HGPS cell (cell line): ENCODE measurements around a stretch of chr1.

DNA sequence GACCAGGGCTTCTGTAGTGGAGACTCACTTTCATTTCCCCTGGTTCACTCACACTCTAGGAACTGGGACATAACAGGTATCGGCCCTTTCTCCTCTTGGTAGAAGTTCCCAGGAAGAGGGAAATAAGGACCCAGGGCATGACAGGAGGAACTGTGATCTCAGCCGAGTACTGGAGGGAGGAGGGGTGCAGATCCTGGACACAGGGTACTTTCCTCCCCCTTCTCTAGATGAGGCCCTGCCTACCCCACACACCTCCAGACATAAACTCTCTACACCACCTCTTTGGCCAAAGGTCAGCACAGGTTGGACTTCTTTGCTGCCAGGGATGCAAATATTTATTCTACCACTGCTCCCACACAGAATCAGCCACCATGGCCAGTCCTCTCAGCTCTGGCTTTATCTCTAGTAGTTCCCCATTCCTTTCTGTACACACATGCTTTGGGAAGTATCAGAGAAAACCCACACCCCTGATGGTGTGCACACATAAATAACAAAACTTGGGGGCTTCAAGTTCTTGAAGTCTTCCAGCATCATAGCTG, 6.9 kb upstream of the SLC27A3 start:
- RRBS, result no CpG with 5 or more reads among the region's 2 CpGs

DNA sequence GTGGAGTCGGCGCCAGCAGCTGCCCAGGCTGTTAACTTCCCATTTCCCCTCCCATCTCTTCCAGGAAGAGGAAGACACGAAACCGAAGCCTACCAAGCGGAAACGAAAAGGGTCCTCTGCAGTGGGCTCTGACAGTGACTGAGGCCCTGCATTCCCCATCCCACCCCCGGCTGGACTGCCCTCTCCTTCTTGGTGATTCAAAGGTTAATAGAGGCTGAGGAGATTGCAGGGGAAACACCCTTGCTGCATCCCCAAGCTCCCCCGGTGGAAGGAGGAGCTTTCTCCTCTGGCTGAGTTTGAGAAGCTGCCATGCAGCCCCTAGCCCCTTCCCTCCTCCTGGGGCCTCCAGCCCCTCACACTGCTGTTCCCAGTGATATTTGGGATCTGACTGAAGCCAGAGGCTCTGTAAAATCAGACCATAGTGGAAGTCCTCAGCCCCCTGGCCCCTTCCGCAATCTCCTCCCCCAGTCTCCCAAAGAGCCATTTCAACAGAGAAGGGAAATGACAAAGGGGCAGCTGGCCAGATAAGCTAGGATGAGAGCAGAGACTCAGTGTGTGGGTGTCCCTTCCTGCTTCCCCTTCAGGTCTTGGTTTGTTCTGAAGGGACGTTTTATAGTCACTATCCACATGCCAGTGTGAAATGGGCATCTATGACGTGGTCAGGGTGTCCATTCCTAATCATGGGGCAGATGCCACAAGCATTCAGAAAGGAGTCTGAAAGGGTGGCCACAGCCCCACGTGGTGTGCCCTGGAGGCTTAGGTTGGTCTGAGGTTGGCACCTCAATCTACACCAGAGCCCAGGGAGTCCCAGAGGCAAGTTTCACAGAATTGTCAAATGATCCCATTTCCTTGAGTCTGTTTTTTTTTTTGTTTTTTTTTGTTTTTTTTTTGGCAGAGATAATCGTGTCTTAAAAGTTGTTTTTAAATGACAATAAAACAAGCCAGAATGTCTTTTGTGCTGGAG, 1.8 kb upstream of the SLC27A3 start:
- RRBS, result 54% methylated on average over 2 of the region's 13 CpGs

DNA sequence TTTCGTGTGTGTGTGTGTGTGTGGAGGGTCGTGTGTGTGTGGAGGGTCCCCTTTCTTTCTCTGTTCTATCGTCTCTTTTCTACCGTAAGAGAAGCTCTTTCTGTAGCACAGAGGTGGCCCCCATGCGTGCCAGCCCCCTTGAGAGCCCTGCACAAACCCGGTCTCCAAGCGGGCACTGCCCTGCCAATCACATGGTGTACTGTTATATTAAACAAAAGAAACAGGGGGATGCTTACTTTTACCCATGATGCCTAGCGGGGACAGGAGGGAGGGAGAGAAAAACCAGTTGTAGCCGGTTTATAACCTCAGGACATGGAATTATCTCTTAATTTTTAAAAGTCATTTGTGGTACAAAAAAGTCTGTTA, 41.0 kb downstream of the GATAD2B start:
- RRBS, result no CpG with 5 or more reads among the region's 9 CpGs

GRCh38 chr1:153888475-153889445, 34.0 kb downstream of the GATAD2B start:
- RRBS, result no CpG with 5 or more reads among the region's 16 CpGs

GRCh38 chr1:153928540-153929578, 6.1 kb upstream of the GATAD2B start:
- RRBS, result 88% methylated on average over 3 of the region's 11 CpGs

DNA sequence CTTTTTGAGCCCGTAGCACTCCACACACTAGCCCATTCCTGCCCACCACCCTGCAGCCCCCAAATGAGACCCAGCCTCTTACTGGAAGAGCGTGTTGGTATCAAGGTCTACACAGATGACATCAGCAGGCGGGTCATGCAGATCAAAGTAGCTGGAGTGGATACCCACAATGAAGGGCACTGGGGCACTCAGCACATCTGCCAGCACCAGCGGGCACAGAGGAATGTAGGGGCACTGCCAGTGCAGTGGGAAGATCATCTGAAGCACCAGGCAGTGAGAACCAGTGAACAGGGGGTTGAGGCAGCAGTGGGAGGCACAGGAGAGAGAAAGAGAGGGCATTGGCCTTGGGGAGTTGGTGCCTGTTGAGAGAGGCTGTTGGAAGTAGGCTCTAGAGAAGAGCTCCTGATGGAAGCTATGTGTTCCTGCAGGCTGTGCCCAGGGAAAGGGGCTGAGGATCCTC, 6.1 kb downstream of the DENND4B start:
- RRBS, result no CpG with 5 or more reads among the region's 4 CpGs

DNA sequence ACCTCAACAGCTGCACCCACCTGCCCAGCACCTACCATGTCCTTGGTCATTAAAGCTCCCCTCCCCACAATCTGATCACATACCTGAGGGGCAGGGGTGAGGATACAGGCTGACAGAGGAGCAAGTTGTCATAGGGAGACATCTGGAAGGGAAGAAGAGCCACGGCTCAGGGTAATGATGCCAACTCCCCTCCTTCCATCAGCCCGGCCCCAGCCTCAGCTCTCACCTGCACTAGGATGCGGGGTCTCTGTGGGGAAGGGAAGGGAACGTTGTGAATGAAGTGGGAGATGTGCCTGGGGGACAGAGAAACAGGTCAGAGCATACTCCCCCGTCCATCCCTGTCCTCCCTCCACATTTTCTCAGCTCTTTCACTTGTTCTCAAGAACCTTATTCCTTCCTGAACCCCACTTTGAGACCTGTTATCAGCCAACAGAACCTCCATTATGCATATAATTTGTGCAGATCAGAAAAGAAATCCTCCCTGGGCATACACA, 5.3 kb downstream of the DENND4B start:
- RRBS, result no CpG with 5 or more reads among the region's 5 CpGs

DNA sequence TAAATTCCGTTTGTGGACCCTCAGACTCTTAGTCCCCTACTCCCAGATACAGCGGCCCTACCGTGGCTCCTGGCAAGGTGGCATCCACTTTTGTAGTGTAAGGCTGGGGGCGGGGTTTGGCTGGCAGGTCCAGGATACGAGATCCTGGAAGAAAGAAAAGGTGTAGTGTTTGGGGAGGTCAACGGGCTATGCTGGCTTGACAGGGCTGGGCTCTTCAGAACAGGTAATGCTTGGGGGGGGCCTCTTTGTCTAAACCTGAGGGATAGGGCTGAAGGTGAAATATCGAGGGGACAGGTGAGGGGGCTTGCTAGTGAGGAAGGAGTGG, 348 bp downstream of the CREB3L4 start:
- RRBS, result no CpG with 5 or more reads among the region's 7 CpGs

GRCh38 chr1:154154255-154154752, 37.6 kb downstream of the TPM3 start:
- RRBS, result no CpG with 5 or more reads among the region's 11 CpGs

GRCh38 chr1:154190404-154191112, 1.3 kb downstream of the TPM3 start:
- RRBS, result no CpG with 5 or more reads among the region's 2 CpGs

DNA sequence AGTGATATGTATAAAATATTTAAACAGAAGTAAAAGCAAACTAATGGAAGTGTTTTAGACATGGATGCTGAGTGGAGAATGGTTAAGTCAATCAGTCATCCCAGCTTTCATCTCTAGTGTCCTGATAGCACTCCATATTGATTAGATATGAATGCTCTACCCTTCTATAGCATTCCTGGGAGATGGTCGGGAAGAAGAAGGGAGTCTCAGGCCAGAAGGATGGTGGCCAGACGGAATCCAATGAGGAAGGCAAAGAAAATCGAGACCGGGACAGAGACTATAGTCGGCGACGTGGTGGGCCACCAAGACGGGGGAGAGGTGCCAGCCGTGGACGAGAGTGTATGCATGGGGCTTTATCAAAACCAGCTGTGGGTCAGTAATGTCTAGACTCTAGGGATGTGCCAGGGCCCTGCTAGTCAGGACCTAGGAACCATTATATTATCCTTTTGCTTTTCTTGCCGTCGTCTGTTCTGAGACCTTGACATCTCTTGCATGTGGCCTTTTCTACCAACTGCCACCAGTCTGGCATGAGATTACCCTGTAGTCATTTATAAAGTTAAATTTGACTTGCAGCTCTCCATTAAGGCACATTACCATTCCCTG, 13.8 kb downstream of the UBAP2L start:
- RRBS, result no CpG with 5 or more reads among the region's 12 CpGs

GRCh38 chr1:154260774-154261132, 11.7 kb upstream of the HAX1 start:
- RRBS, result 84% methylated on average over 5 of the region's 8 CpGs

- RRBS, result 50% methylated on average over 2 of the region's 12 CpGs
Observed at GRCh38 chr1:154329226-154330145, 4.2 kb downstream of the ATP8B2 start.

GRCh38 chr1:154337106-154338343, 12.2 kb downstream of the ATP8B2 start:
- RRBS, result no CpG with 5 or more reads among the region's 12 CpGs

DNA sequence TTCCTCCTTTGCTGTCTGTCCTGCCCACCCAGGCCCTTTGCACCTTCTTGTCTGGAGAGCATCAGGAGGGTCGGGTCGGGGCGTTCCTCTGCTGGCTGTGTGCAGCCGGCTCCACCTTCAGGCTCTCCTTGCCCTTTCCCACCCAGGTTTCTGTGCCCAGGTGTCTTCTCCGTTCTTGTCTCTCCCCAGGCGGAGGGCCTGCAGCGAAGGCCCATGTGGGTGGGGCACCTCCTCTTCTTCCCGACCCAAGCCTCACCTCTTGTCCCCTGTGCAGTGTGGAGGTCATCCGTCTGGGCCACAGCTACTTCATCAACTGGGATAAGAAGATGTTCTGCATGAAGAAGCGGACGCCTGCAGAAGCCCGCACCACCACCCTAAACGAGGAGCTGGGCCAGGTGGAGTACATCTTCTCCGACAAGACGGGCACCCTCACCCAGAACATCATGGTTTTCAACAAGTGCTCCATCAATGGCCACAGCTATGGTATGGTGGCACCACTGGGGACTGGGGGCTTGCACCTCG, 15.3 kb downstream of the ATP8B2 start:
- RRBS, result no CpG with 5 or more reads among the region's 16 CpGs

- RRBS, result no CpG with 5 or more reads among the region's 6 CpGs
Observed at GRCh38 chr1:154423272-154424116, 18.4 kb downstream of the IL6R start.

GRCh38 chr1:154440989-154441508, 35.9 kb downstream of the IL6R start:
- RRBS, result no CpG with 5 or more reads among the region's 3 CpGs

DNA sequence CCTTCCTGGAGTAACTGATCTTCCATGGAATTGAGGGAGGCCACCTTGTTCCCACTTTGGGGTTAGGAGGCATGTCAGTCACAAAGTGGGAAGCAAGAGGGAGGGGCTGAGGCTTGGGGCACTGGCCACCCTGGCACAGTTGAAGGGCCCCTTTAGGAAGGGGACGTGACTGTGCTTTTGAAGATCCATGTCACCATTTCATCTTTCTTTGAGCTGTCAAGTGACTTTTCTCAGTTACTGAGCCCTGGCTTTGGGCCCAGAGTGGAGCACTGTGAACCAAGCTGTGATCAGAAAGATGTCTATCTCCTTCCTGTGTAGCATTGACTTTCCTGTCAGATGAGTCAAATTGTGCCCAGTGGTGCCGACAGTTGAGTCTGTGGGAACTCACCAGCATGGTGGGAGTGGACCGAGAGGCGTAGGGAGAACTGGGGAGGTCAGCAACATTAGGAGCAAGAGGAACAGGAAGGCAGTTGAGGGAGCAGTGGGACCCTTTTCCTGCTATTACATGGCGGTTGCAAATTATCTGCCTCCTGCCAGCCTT, 38.4 kb upstream of the TDRD10 start:
- RRBS, result no CpG with 5 or more reads among the region's 5 CpGs

DNA sequence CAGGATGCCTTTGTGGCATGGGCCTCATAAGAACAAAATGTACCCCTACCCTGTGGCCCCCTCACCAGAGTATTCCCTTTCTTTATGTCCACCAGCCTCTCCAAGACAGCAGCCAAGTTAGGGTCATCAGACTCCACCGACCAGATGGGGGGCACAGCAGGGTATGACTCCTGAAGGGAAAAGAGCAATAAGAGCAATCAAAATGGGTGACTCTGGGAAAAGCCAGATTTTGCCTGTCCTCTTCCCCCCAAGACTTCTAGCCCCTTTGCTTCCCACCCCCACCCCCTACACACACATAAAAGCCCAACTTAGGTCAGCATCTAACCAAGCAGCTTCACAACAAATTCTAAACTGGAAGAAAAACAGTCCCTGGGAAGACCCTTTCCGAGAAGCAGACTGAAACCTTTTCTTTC, 2.7 kb downstream of the UBE2Q1 start:
- RRBS, result no CpG with 5 or more reads among the region's 2 CpGs